Skeletal muscle tissue (tissue), 7 donors: ENCODE results near the gene HACE1.

- PRO-cap, 3 experiments = no peak in any of the 3 experiments
- RAMPAGE, long total RNA = no peak
- RRBS, 2 experiments = no CpG with 5 or more reads among the region's 3 CpGs
Measured at GRCh38 chr6:96499757-96500095, 21.9 kb upstream of the UFL1 start.

GRCh38 chr6:96575326-96575643, 12.4 kb downstream of the FHL5 start:
- PRO-cap, 3 experiments = no peak in any of the 3 experiments
- RAMPAGE, long total RNA = no peak
- RRBS, 2 experiments = no CpG with 5 or more reads among the region's 3 CpGs

GRCh38 chr6:96577589-96577807, 14.6 kb downstream of the FHL5 start:
- PRO-cap, 3 experiments = no peak in any of the 3 experiments
- RAMPAGE, long total RNA = no peak

DNA sequence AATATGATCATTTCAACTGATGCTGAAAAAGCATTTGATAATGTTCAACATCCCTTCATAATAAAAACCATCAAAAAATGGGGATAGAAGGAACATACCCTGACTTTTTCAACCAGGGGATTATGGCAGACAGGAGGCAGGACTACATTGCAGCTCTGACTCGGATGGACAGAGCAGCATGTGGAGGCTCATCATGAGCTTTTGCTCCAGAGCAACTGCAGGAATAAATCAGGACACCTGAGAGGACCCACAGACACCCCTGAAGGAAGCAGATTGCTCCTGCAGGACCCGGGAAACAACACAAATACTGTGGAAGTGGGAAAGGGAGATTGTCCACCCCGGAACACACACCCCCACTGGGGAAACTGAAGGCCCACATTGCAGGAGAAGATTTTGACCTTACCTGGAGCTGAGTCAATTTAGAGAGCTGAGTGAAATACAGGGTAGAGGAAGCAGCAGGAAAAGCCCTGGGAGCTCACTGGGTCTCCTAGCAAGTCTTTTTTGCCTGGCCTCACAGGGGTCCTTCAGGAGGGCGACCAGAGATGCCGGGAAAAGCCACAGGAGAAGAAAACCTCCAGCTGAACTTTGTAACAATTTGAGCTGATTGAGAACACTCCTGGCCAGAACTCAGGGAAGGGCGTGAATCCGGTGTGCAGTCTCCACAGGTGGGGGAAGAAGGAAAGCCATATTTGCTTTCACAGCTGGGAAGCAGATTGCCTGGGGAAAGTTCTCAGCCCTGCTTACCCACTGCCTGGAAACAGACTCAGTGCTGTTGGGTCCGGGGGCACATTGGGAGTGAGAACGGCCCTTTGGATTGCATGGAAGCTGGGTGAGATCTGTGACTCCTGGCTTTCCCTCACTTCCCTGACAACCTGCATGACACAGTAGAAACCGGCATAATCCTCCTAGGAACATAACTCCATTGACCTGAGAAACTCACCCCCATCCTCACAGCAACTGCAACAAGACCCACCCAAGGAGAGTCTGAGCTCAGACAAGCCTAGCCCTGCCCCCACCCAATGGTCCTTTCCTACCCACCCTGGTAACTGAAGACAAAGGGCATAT, 130.8 kb downstream of the FHL5 start:
- PRO-cap, 3 experiments = no peak in any of the 3 experiments
- RAMPAGE, long total RNA = no peak
- RRBS, 2 experiments = 55 to 61% methylated on average over 5 to 6 of the region's 10 CpGs

DNA sequence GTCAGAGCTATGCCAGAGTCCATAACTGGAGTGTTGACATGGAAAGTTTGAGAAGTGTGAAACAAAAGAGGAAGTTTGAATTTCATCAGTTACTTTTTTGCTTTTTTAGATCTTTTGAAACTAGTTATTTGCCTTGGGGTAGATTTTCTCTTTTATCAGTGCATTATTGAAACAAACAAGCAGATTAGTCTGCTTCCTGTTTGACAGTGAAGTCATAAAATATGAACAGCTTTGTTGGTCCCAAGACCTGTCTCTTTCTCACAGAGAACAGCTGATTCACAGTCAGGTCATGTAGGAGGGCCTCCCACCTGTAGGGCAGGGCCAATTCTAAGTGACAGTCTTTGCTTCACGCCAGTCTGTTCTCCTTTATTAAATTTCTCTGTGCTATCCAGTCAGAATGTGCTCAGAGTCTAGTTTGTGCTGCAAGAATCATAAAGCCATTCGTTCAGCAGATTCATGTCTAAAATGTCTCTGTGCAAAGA, 125.2 kb downstream of the KLHL32 start:
- PRO-cap, 3 experiments = no peak in any of the 3 experiments
- RAMPAGE, long total RNA = no peak
- RRBS, 2 experiments = no CpG with 5 or more reads among the region's 2 CpGs

DNA sequence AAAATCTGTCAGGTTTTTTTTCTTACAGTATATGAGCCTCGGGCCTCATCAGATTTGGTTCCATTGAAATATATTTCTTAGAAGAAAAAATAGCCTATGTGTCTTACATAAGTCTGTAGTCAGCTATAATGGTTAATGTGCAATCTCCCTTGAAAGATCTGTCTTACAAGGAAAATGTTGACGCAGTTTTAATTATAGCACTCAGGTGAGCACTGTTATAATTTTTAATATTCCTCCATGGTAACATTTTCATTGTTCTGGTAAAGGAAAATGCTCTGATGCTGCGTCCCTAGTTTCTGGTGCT, 178.5 kb downstream of the MMS22L start:
- PRO-cap, 3 experiments = no peak in any of the 3 experiments
- RAMPAGE, long total RNA = no peak
- RRBS, 2 experiments = no CpG with 5 or more reads among the region's 3 CpGs

DNA sequence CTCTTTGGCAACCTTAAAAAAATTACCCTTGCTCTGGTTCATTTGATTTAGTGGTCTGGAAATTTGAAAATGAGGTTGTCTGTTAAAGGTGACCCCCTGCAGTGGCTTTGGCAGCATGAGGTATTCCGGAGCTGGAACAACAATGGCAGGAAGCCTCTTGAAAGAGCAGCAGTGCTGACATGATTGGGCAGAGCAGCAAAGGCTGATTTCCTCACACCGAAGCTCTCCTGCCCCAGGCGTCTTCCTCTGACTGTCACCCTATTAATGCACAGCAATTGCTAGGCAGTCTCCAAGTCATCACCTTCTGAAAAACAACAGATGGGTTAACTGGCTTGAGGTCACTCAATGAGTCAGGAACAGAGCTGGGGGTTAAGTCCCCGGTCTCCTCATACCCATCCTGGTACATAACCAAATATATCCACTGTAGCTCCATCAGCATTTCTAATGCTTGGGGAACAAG, 241.8 kb upstream of the MMS22L start:
- PRO-cap, 3 experiments = no peak in any of the 3 experiments
- RAMPAGE, long total RNA = no peak
- RRBS, 2 experiments = no CpG with 5 or more reads among the region's 4 CpGs

- PRO-cap, 3 experiments = no peak in any of the 3 experiments
- RAMPAGE, long total RNA = no peak
- RRBS, 2 experiments = no CpG with 5 or more reads among the region's 2 CpGs
Measured at GRCh38 chr6:97964353-97964599, 681.3 kb upstream of the MMS22L start.

- PRO-cap, 3 experiments = no peak in any of the 3 experiments
- RAMPAGE, long total RNA = no peak
- RRBS, 2 experiments = no CpG with 5 or more reads among the region's 1 CpG
Measured at GRCh38 chr6:98918184-98918863, 29.4 kb downstream of the FBXL4 start.

- PRO-cap, 3 experiments = no peak in any of the 3 experiments
- RAMPAGE, long total RNA = no peak
- RRBS, 2 experiments = no CpG with 5 or more reads among the region's 10 CpGs
Measured at GRCh38 chr6:98946667-98947303, 961 bp downstream of the FBXL4 start.

- PRO-cap, 3 experiments = no peak in any of the 3 experiments
- RAMPAGE, long total RNA = no peak
- RRBS, 2 experiments = no CpG with 5 or more reads among the region's 8 CpGs
Measured at GRCh38 chr6:99348695-99349054, 799 bp downstream of the FAXC start.

DNA sequence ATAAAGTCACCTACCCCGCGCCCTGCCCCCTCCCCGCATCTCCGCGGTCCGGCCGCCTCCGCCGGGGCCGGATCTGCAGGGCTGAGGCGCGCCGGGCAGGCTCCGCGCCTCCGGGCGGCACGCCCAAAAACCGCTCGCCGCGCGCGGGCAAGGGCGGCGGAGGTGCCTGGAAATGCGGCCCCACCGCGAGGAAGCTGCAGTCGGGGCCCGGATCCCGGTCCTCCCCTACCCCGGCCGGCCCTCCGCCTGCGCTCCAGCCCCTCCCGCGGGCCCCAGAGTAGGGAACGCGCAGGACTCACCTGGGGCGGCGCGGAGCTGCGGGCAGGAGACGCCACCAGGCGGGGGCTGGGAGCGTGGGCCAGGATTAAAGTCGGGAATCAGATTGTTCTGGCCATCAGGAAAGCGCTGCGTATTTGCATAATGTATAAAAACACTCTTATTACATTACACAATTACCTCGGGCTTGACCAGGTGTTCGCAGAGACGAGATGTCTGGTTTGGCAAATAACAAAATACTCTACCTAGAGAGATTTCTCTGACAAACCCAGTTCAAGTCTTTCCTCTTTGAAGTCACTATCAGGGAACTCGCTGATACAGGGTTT, 344 bp upstream of the FAXC start:
- PRO-cap, 3 experiments = no peak in any of the 3 experiments
- RAMPAGE, long total RNA = no peak
- RRBS, 2 experiments = 2 to 3% methylated on average over 20 of the region's 54 CpGs

- PRO-cap, 3 experiments = no peak in any of the 3 experiments
- RAMPAGE, long total RNA = no peak
- RRBS, 2 experiments = 7 to 24% methylated on average over 16 of the region's 42 CpGs
Measured at GRCh38 chr6:100454930-100455774, 9.6 kb downstream of the SIM1 start.

- PRO-cap, 3 experiments = peak in 1 of 3 experiments; most common plus-strand start chr6:100461130 (in 1)
- RAMPAGE, long total RNA = no peak
- RRBS, 2 experiments = no CpG with 5 or more reads among the region's 11 CpGs
Measured at GRCh38 chr6:100460609-100461275, 4.0 kb downstream of the SIM1 start.

- PRO-cap, 3 experiments = no peak in any of the 3 experiments
- RAMPAGE, long total RNA = no peak
- RRBS, 2 experiments = no CpG with 5 or more reads among the region's 10 CpGs
Measured at GRCh38 chr6:100585211-100585813, 120.6 kb upstream of the SIM1 start.

DNA sequence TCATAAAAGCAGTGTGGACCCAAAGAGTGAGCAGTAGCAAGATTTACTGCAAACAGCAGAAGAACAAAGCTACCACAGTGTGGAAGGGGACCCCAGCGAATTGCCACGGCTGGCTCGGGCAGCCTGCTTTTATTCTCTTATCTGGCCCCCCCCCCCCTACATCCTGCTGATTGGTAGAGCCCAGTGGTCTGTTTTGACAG, 1566.0 kb downstream of the HACE1 start:
- PRO-cap, 3 experiments = no peak in any of the 3 experiments
- RAMPAGE, long total RNA = no peak
- RRBS, 2 experiments = no CpG with 5 or more reads among the region's 3 CpGs

- PRO-cap, 3 experiments = peak in 3 of 3 experiments; most common plus-strand start chr6:104859475 (in 1); most common minus-strand start chr6:104859860 (in 2)
- RAMPAGE, long total RNA = no peak
- RRBS, 2 experiments = 1 to 2% methylated on average over 46 to 48 of the region's 95 CpGs
Measured at GRCh38 chr6:104858953-104860386, at the start of gene HACE1. Gene HACE1, minus strand, starts transcription at chr6:104859919.

DNA sequence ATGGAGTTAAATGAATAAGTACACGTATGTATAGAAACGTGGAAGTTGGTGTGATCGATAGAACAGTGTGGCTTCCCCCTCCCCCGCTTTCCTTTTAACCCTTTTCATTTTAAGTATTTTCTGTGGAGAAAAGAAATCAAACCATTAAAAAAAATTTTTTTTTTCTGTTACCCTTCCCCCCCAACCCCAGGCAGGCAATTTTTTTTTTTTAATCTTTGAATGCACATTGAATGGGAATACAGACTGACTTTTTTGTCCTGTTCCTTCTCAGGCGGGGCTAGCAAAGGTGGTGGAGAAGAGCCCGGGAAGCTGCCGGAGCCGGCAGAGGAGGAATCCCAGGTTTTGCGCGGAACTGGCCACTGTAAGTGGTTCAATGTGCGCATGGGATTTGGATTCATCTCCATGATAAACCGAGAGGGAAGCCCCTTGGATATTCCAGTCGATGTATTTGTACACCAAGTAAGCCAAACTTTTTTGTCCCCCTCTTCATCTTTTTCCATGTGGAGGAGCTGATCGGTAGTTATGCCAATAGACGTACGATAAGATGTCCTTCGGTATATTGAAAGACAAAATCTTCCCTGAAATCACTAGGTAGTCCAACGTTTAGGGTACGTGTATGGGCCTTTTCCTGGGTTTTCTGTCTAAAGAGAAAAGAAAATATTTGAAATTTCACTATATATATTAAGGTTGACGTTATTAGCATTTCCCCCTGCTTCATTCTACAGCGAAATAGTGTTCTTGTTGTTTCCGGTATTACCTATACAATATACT, 1.1 kb downstream of the LIN28B start:
- PRO-cap, 3 experiments = no peak in any of the 3 experiments
- RAMPAGE, long total RNA = no peak
- RRBS, 2 experiments = no CpG with 5 or more reads among the region's 22 CpGs

DNA sequence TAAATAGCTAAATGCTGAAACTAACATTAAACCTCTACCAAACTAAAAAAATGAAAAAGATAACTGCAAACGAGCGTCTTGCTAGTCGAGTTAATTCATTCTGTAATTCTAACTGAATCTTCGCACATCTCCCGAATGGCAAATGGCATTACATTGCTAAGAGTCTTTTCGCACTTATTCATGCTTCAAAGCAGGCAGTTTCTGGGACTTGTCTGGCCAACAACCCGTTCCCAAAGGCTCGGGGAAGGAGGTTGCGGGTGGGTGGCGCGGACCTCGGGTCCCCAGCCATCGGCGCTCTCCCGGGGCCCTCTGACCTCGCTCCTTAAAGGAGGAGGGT, 940 bp downstream of the BVES start:
- PRO-cap, 3 experiments = peak in 1 of 3 experiments; most common plus-strand start position 235 of the sequence (in 1)
- RAMPAGE, long total RNA = no peak
- RRBS, 2 experiments = no CpG with 5 or more reads among the region's 16 CpGs

- PRO-cap, 3 experiments = no peak in any of the 3 experiments
- RAMPAGE, long total RNA = no peak
- RRBS, 2 experiments = no CpG with 5 or more reads among the region's 9 CpGs
Measured at GRCh38 chr6:105459091-105459493, 56.2 kb upstream of the PREP start.